ENCODE measurements around the gene PWWP2B.

- RRBS, 2 experiments: no CpG with 5 or more reads among the region's 11 CpGs
Observed at GRCh38 chr10:127986981-127987689, 80.2 kb downstream of the PTPRE start.

GRCh38 chr10:128000528-128000960 lies 93.6 kb downstream of the PTPRE start:
- RRBS, 2 experiments: no CpG with 5 or more reads among the region's 4 CpGs

GRCh38 chr10:128048739-128049325 lies 77.4 kb downstream of the MKI67 start:
- RRBS, 2 experiments: no CpG with 5 or more reads among the region's 9 CpGs

DNA sequence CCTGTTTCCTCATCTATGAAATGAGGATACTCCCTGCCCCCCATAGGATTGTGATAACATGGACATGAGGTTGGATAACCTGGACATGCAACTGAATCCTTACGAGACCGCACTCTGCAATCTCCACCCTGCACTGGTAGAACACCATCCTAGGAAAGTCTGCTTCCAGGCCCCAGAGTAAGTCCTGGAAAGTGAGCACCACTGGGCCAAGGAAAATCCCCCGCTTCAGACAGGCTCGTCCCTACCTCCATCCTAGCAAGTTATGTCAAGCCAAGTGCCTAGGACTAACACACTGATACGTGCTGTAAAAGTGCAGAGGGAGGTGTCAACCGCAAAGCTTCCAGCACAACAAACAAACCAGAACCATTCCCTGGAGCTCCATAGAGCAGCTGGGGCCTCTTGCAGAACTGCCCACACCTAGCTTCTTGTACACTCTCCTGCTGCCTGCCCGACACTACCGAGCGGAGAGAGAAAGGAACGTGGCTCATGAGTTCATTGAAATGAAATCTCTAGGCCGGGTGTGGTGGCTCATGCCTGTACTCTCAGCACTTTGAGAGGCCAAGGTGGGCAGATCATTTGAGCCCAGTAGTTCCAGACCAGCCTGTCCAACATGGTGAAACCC lies 73.7 kb downstream of the MKI67 start:
- RRBS, 2 experiments: no CpG with 5 or more reads among the region's 11 CpGs

DNA sequence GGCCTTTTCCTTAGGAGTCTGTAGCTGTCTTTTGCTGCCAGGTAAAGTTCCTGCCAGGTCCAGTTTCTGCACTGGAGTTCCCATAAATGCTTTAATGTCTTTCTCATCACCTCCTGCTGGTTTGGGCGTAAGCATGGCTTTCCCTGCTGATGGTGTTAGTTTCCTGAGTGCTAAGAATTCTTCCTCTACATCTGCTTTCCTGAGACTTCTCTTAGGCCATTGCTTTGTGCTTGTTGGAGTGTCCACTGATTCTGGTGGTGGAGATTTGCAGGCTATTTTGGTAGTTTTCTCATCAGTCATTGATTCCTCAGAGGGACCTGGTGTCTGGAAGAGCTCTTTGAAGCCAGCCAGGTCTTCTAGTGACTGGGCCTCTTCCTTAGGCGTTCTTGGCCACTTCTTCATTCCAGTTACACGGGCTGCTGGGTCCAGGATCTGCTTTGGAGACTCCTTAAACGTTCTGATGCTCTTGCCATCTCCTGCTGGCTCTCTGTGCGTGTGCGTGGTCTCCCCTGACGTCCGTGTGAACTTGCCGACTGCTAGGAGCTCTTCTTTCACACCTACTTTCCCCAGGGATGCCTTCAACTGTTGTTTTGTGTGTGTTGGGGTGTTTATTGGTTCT lies 17.9 kb downstream of the MKI67 start:
- RRBS, 2 experiments: no CpG with 5 or more reads among the region's 9 CpGs

GRCh38 chr10:129023132-129023606 lies 443.9 kb upstream of the MGMT start:
- RRBS, 2 experiments: no CpG with 5 or more reads among the region's 7 CpGs

GRCh38 chr10:129959840-129960577 lies 4.1 kb downstream of the EBF3 start:
- RRBS, 2 experiments: 56 to 64% methylated on average over 23 of the region's 48 CpGs

DNA sequence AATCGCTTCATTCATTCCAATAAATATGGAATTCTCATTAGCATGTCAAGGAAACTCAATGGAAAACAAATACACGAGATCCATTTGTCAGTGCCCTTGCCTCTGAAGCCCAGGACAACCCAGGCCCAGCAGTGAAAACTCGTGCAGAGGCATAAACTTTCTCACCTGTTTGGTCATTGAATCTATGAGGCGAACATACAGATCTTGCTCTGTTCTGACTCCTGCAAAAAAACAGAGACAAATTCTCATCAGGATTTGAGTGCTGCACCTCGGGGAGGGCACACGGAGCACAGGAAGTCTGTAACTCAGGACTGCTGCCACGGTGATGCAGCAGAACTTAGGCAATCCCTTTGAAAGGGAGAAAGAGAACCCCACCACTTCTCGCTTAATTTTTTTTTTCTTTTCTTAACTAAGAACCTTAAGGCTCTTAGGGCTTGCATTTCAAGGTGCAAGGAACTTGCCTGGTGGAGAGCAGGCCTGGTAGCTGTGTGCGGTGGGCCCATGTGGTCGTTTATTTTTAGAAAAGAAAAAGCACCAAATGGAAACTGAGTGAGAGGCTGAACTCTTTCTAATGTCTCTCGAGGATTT lies 2.0 kb downstream of the EBF3 start:
- RRBS, 2 experiments: no CpG with 5 or more reads among the region's 11 CpGs

DNA sequence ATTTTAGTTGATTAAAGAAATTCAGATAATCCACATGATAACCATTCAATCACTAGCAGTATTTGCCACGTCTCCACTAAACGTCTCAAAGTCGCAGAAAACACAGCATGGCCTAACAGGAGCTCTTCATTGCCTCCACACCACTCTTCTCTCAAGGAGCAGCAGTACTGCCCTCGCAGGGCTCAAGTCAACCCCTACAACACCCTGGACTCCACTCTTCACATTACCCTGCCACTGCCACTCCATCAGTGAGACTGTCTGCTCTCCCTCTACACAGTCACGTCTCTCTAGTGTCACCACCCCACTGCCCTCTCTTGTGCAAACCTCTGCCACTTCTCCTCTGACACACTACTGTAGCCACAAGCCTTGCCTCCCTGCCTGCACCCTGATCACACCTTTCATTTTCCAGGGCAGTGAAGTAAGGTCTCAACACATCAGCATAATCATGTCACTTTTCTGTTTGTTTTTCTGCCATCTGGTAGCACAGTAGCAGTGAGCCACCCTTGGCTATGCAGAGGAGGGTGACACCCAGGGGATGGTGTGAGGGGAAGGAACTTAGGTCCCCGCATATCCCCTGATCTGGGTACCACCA lies 1.7 kb downstream of the C10orf143 start:
- RRBS, 2 experiments: no CpG with 5 or more reads among the region's 6 CpGs

- RRBS, 2 experiments: no CpG with 5 or more reads among the region's 11 CpGs
Observed at GRCh38 chr10:130109624-130110146, 945 bp downstream of the C10orf143 start.

GRCh38 chr10:131477317-131478375 lies 166.1 kb upstream of the TCERG1L start:
- RRBS, 2 experiments: 90% methylated on average over 1 of the region's 21 CpGs; no CpG with 5 or more reads in 1 of the 2 experiments

GRCh38 chr10:131910887-131911453 lies 10.2 kb downstream of the PPP2R2D start:
- RRBS, 2 experiments: no CpG with 5 or more reads among the region's 9 CpGs

GRCh38 chr10:131981176-131981661 lies 504 bp downstream of the BNIP3 start:
- RRBS, 2 experiments: 1 to 6% methylated on average over 14 of the region's 37 CpGs

GRCh38 chr10:131983718-131984160 lies 2.0 kb upstream of the BNIP3 start:
- RRBS, 2 experiments: no CpG with 5 or more reads among the region's 7 CpGs

GRCh38 chr10:132036869-132037176 lies 28.9 kb upstream of the JAKMIP3 start:
- RRBS, 2 experiments: 8% methylated on average over 2 of the region's 29 CpGs; no CpG with 5 or more reads in 1 of the 2 experiments

- RRBS, 2 experiments: no CpG with 5 or more reads among the region's 25 CpGs
Observed at GRCh38 chr10:132175797-132176858, 10.6 kb upstream of the DPYSL4 start.

- RRBS, 2 experiments: no CpG with 5 or more reads among the region's 16 CpGs
Observed at GRCh38 chr10:132334954-132336122, 3.3 kb downstream of the LRRC27 start.

DNA sequence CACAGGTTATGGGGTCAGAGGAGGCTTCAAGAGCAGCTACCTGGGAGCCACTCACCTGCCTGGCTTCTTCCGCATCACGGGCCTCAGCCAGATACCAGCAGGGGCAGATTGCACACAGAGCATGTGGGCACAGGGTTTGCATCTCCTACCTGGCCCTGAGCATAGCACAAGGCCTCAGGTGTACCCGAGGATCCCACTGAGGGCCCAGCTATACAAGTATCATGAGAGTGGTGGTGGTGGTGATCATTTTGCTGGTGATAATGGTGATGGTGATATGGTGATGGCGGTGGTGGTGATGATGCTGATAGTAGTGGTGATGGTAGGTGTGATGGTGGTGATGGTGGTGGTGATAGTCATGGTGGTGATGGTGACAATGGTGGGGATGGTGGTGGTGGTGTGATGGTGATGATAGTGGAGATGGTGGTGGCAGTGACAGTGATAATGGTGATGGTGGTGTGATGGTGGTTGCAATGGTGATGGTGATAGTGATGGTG lies 5.1 kb upstream of the PWWP2B start:
- RRBS, 2 experiments: no CpG with 5 or more reads among the region's 4 CpGs

- RRBS, 2 experiments: no CpG with 5 or more reads among the region's 17 CpGs
Observed at GRCh38 chr10:132394649-132395327, 2.2 kb upstream of the PWWP2B start.

- RRBS, 2 experiments: under 1 to 6% methylated on average over 23 to 46 of the region's 139 CpGs
Observed at GRCh38 chr10:132396900-132397974, at the start of gene PWWP2B. Gene PWWP2B, plus strand, starts transcription at chr10:132397200.

All from Panc1 (cell line).